A549 (cell line): Measurements from ENCODE around the gene SPOCK2.

DNA sequence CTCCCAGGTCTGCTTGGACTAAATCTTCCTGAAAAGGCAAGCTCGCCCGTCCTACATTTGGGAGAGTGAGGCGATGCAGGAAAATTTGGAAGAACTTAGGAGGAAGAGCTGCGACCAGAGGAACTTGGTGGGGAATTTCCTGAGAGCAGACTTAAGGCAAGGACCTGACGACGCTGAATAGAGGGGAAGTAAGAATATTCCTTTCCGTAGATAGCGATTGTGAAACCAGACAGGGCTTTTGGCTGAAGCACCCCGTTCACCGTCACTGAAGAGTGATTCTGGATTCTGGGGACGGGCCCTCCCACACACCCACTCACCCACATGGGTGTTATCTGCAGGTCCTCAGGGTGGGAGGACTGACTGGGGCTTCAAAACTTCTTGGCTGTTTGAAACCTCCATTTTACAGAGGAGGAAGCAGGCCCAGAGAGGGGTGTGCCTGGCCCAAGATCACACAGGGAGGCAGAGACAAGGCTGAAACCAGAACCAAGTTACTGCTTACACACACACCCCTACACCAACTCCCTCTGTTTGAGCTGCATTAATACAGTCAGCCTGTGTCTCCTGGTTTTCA is 37.3 kb upstream of the CDH23 start:
- PRO-cap = no peak
CAGE:
- cytosol, long polyA plus RNA = no peak
- long polyA plus RNA = no peak
- nucleus, long polyA plus RNA = no peak

DNA sequence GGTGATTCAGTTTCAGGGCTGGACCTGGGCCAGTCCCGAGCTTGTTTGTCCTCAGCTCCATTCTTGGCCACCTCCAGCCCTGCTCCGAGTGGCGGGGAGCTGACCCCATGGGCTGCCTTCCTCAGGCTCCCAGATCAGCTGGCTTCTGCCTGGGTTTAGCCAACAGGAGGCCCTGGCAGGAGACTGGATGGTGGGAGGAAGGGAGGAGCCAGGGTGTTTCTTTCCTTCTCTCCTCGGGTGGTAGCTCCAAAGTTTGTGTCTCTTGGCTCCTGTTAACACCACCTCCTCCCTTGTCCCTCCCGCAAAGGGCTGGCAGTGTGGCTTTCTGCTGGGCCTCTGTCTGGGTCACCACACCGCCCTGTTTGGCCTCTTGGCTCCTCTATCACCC is 75.3 kb downstream of the CDH23 start:
- PRO-cap = no peak
CAGE:
- cytosol, long polyA plus RNA = no peak
- long polyA plus RNA = no peak
- nucleus, long polyA plus RNA = no peak

DNA sequence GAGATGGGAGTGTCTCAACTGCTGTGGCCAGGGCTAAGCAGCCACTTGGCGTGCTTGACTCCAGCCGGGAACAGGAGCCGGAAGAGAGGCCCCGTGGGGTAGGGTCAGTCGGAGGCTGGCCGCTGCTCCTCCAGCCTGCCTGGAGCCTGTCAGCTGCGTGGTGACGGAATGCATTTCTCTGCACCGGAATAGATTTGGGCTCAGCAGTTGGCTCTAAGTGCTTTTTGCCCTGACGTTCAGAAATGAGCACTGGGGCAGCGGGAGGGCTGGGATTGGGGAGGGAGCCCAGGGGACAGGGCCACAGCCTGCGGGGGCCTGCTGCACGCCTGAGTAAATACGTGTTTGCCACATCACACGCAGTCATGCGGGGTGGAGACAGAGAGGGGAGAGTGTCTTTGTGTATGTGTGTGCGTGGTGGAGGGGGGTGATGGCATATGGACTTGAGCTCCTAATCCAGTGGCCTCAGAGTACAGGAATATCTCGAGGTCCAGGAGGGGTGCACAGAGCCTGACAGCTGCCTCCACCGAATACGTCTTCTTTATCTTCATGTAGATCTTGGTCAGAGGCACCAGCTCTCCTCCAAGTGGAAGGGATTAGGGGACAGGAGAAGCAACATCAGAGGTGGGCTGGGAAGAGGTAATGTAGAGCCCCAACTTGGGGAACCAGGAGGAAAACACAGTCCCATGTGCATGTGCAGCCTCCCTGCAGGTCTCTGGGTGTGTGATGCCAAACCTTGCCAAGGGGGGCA is 151.3 kb downstream of the CDH23 start:
- PRO-cap = no peak
CAGE:
- cytosol, long polyA plus RNA = no peak
- long polyA plus RNA = no peak
- nucleus, long polyA plus RNA = no peak

DNA sequence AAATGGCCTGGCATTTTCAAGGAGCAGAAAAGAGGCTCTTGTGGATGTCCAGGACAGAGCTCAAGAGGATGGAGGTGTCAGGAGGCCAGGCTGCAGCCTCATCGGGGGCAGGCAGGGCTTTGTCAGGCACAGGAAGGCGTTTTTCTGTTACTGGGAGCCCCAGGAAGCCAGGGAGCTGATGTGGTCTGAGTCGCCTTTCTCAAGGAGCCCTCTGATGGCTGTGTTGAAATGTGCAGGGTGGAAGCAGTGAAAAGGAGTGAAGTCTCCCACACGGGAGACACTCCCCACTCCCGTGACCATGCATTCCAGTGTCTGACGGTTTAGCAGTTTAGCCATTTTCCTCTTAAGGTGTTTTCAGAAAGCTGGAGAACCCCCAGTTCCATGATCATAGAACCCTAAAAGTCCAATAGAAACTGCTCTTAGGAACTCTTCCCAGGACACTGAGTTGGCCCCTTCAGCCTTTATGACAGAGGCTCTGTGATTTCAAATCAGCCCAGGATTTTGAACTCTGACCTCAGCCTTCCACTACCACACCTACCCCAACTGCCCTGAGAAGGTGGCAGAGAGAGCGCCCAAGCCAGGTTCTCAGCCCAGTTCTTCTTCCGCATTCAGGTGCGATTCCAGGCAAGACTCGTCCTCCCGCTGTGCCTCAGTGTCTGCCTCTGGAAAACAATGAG is 96.1 kb downstream of the C10orf105 start:
- PRO-cap = no peak
CAGE:
- cytosol, long polyA plus RNA = no peak
- long polyA plus RNA = no peak
- nucleus, long polyA plus RNA = no peak

DNA sequence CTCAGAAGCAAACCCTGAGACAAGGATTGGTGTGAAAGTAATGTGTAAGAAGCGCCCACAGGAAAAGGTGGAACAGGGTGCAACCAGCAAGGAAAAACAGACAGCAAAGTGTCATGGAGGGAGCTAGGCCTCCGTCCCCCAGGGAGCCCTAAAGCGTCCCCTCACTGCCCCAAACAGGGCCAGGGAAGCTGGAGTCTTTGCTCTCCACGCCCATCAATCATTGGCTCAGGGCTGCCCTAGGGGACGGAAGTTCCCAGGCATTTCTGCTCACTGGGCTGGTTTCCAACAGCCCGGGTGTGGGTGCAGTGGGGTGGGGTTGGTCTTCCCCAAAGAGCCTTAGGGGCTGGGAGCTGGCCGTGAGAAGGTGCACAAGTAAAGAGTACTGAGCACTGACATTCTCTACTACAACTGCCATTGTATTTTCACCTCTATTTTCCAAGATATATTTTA is 9.7 kb upstream of the C10orf105 start:
- PRO-cap = no peak
CAGE:
- cytosol, long polyA plus RNA = no peak
- long polyA plus RNA = no peak
- nucleus, long polyA plus RNA = no peak

GRCh38 chr10:71755191-71755980 is 17.9 kb downstream of the VSIR start:
- PRO-cap = no peak
CAGE:
- cytosol, long polyA plus RNA = no peak
- long polyA plus RNA = no peak
- nucleus, long polyA plus RNA = no peak

GRCh38 chr10:71766433-71766677 is 7.0 kb downstream of the VSIR start:
- PRO-cap = no peak
CAGE:
- cytosol, long polyA plus RNA = no peak
- long polyA plus RNA = no peak
- nucleus, long polyA plus RNA = no peak

DNA sequence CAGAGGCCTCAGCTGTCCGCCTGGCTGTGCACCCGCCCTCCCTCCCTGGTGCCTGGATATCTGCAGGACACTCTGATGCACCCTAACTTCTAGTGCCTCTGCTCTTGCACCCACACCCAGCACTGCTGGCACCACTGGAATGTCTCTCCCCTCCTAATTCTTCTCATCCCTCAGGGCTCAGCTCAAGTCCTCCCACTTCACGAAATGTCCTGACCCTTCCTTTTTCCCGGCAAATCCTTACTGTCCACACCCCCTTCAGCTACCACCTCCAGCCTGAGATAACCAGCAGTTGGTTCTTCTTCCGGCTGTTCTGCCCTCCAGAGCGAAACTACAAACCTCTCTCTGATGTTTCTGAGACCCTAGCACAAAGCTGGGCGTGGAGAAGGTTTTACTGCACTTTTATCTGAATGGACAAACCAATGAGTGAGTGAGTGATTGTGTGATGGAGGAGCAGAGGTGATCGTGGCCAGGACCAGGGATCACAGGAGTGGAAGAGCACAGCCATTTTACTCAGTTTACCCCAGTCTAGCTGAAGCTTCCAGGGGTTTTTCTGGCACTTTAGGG is 968 bp upstream of the VSIR start:
- PRO-cap = no peak
CAGE:
- cytosol, long polyA plus RNA = no peak
- long polyA plus RNA = no peak
- nucleus, long polyA plus RNA = no peak

- PRO-cap = no peak
CAGE:
- cytosol, long polyA plus RNA = no peak
- long polyA plus RNA = no peak
- nucleus, long polyA plus RNA = no peak
These were observed 34.5 kb upstream of the VSIR start for GRCh38 chr10:71807488-71808617.

GRCh38 chr10:71887992-71888481 is 37.0 kb upstream of the PSAP start:
- PRO-cap = no peak
CAGE:
- cytosol, long polyA plus RNA = no peak
- long polyA plus RNA = no peak
- nucleus, long polyA plus RNA = no peak

- PRO-cap = no peak
CAGE:
- cytosol, long polyA plus RNA = no peak
- long polyA plus RNA = no peak
- nucleus, long polyA plus RNA = no peak
These were observed 38.4 kb upstream of the PSAP start for GRCh38 chr10:71889448-71889837.

DNA sequence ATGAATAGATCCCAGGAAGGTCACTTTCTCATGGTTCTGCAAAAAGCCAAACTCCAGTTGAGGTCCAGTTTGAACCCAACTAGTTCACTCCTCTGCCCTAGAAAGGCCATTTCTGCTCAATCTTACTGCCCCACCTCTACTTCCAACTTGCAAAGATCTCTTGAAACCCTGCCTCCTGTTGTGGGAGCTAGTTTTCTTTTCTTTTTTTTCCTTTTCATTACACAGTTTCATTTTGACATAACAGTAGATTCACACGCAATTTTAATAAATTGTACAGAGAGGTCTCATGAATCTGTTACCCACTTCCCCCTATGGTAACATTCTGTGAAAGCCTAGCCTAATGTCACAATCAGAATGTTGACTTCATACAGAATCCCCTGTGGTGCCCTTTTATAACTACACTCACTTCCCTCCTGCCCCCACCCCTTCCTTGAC is 21.3 kb downstream of the CHST3 start:
- PRO-cap = no peak
CAGE:
- cytosol, long polyA plus RNA = no peak
- long polyA plus RNA = no peak
- nucleus, long polyA plus RNA = no peak

DNA sequence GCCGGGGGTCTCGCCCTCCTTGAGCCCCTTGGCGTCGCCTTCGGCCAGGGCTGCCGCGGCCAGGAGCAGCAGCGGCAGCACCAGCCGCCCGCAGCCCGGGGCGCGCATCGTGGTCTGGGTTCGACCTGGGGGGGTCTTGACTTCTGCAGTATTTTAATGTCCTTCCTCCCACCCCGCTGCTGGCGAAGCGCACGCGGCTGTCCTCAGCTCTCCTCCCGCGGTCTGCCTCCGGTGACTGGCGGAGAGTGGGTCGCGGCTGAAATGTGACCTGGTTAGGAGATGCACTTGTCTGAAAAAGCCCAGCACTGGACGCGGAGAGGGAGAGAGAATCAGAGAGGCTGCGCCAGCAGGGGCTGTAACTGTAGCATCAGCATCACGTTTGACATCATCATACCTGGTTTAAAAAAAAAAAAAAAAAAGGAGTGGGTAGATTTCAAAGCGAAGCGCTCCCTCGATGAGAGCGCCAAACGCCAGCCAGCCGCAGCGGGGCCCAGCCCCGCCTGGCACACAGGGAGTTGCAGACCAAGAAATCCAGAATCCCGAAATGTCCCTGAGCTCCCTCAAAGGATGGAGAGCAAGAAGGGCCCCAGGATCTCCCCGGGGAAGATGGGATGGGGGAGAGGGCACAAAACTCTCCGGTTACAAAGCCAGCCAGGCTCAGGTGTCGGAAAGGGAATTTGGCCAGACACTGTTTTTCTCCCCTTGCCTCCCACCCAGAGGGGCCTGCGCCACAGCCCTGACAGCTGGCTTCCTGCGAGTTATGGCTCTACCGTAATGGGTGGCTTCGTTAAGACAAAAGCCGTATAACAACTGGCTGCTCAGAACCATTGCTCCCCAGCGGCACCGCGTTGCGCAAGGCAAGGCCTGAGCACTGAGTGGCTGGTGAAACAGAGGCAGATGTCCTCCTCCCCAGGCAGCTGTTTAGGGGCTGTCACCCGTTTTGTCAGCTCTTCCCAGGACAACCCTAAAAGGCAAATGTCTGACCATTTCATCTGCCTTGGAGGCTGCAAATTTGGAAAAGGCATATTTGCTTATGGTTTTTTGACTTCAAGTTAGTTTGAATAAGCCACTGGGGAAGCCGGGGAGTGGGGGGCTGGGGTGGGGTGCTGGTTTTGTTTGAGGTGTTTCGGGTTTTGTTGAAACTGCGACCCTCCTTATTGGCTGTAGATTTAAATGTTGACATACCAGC is at the start of gene SPOCK2:
Gene SPOCK2, minus strand, starts transcription at position 331 of the 1,189 bp plus-strand sequence.
- PRO-cap = no peak
CAGE:
- cytosol, long polyA plus RNA = no peak
- long polyA plus RNA = no peak
- nucleus, long polyA plus RNA = no peak

DNA sequence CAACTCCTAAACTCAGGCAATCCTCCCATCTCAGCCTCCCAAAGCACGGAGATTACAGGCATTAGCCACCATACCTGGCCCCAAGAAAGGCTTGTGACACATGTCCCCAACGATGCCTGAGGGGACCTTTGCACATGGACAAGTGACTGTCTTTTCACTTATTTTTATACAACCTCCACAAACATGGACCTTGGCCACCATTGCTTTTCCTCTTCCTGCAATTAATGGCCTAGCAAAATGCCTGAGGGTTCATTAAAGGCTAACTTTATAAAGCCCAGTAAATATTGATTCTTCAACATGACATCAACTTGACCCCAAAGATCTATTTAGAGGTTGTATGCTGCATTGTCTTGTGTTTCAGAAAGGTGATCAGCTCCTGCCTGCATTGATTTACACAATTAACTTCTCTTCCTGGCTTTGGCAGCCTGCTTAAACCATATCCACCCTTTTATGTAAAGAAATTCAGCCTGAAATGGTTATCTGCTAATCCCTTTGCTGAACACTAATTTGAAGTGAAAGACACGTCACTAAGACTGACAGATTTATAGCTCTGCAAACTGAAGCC is 10.2 kb upstream of the SPOCK2 start:
- PRO-cap = no peak
CAGE:
- cytosol, long polyA plus RNA = no peak
- long polyA plus RNA = no peak
- nucleus, long polyA plus RNA = no peak

GRCh38 chr10:72260356-72261443 is 13.0 kb upstream of the DDIT4 start:
- PRO-cap = no peak
CAGE:
- cytosol, long polyA plus RNA = no peak
- long polyA plus RNA = no peak
- nucleus, long polyA plus RNA = no peak

GRCh38 chr10:72308351-72308988 is 34.7 kb downstream of the DDIT4 start:
- PRO-cap = unidirectional peak, plus-strand start at chr10:72308537
CAGE:
- cytosol, long polyA plus RNA = no peak
- long polyA plus RNA = no peak
- nucleus, long polyA plus RNA = no peak

DNA sequence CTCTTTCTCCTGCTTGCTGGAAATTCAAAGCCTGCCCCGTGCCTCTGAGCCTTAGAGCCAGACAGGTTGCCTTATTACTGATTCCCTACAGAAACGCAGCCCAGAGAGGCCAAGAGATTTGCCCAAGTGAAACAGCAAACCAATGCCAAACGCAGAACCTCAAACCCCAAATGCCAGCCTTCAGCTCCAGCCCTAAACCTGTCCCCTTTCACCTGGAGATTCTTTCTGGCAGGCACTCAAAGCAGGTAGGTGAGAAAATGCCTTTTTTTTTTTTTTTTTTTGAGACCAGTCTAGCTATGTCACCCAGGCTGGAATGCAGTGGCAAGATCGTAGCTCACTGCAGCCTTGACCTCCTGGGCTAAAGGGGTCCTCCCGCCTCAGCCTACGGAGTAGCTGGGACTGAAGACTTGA is 35.9 kb downstream of the DNAJB12 start:
- PRO-cap = no peak
CAGE:
- cytosol, long polyA plus RNA = no peak
- long polyA plus RNA = no peak
- nucleus, long polyA plus RNA = no peak

GRCh38 chr10:72326504-72327378 is 28.0 kb downstream of the DNAJB12 start:
- PRO-cap = no peak
CAGE:
- cytosol, long polyA plus RNA = no peak
- long polyA plus RNA = no peak
- nucleus, long polyA plus RNA = no peak

- PRO-cap = no peak
CAGE:
- cytosol, long polyA plus RNA = no peak
- long polyA plus RNA = no peak
- nucleus, long polyA plus RNA = no peak
These were observed 10.8 kb upstream of the MICU1 start for GRCh38 chr10:72636674-72637127.

- PRO-cap = no peak
CAGE:
- cytosol, long polyA plus RNA = no peak
- long polyA plus RNA = no peak
- nucleus, long polyA plus RNA = no peak
These were observed 83.9 kb upstream of the OIT3 start for GRCh38 chr10:72809491-72810256.